Glomerular endothelial cell (primary cell): ENCODE results near the gene NIPBL.

DNA sequence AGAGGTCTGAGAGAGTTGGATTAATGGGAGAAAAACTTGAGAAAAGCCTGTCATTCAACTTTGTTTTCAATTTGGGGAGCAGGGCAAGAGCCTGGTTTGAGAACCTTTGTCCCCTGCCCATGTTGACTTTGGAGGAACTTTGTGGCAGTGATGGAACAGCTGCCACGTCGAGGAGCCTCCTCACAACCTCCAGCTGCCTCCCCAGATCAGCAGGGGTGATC lies 8.7 kb downstream of the SKP2 start:
- RAMPAGE, long total RNA: no peak

- RAMPAGE, long total RNA: no peak
These were observed 3.8 kb upstream of the RANBP3L start for GRCh38 chr5:36305358-36306069.

DNA sequence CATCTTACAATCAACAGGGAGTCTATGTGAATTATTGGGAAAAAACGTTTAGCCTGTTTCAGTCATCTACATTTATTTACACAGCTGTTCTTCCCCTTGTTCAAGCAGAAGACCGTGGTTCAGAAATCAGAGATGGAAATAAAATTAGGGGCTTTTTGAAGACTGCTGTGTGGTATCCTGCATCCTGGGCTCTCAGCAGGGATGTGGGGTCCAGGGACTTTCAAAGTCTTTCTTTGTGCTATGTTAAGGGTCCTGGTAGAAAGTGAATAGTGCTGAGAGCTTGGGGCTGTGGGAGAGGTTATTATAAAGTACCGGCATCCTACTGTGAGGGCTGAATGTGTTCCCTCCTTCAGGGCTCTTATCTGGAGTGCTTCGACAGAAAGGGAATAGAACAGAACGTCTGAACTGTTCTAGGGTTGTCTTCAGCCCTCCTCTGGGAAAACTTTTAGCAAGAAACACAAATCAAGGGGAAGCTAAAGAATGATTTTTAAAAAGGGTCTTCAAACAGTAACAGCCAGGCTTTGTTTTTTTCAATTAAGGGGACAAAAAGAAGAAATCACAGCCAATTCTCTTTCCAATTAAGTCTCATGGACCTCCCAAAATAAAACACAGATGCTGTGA lies 15.8 kb upstream of the SLC1A3 start:
- RAMPAGE, long total RNA: no peak

GRCh38 chr5:36692880-36693656 lies 86.7 kb downstream of the SLC1A3 start:
- RAMPAGE, long total RNA: no peak

DNA sequence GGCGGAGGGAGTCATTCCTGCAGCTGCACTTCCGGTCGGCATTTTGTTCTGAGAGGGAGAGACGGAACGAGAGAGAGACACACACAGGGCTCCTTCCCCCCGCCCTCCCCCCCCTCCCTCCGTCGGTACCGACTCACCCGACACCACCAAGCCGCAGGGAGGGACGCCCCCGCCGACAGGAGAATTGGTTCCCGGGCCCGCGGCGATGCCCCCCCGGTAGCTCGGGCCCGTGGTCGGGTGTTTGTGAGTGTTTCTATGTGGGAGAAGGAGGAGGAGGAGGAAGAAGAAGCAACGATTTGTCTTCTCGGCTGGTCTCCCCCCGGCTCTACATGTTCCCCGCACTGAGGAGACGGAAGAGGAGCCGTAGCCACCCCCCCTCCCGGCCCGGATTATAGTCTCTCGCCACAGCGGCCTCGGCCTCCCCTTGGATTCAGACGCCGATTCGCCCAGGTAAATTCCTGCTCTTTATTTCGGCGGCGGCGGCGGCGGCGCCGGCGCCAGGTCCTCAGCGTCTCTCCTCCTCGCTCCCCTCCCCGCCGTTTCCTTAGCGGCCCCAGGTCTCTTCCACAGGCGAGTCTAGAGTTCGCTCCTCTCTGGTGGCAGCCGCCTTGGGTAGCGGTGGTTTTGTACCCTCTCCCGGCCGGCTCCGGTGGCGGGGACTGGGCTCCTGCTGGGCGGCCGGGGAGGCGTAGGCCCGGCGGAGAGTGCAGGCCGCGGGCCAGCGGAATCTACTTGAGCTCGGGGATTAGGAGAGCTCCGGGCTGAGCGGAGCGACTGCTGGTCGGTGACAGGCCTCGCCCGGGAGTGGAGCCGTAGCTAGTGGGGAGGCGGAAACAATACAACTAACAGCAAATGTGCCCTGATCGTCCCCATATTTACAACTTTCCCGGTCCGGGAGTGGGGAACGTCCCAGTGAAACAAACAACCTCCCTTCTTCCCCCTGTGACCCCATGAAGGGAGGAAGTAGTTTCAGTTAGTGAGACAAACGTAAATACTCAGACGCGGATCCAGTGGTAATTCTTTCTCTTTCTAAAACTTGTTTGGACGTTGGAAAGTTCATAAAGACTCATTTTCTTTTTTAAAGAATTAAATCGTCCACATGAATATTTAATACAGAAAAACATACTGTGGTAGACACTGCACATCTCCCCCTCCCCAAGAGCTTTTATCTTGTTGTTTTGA lies at the start of gene NIPBL:
TSS of gene NIPBL (plus strand) at position 41 of the 1,182 bp plus-strand sequence.
- RAMPAGE, long total RNA: no peak

GRCh38 chr5:36885488-36886281 lies 9.1 kb downstream of the NIPBL start:
- RAMPAGE, long total RNA: no peak

GRCh38 chr5:38364873-38365415 lies 106.6 kb downstream of the EGFLAM start:
- RAMPAGE, long total RNA: no peak

DNA sequence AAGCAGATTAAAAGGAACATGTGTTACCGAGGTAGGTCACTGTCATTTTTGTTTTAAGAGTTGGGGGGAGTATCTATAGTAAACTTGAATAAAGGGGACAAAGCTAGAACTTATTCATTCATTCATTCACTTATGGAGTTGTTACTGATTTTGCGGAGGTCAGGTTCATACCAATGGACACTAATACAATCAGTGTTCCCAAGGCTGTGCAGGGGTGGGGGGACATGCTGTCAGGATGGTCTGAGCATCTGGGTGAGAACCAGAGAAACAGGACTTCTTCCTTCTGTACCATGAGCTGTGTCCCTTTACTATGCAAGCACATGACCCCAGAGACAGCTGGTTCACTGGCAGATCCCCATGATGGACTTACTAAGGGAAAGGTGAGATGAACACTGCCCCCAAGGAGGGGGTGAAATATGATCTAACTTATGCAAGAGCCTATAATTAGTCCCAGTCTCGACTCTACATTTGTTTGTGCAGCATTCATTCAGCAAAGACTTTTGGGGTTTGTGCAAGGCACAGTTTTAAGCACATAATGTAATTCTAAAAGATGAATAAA lies 91.5 kb downstream of the LIFR start:
- RAMPAGE, long total RNA: no peak

DNA sequence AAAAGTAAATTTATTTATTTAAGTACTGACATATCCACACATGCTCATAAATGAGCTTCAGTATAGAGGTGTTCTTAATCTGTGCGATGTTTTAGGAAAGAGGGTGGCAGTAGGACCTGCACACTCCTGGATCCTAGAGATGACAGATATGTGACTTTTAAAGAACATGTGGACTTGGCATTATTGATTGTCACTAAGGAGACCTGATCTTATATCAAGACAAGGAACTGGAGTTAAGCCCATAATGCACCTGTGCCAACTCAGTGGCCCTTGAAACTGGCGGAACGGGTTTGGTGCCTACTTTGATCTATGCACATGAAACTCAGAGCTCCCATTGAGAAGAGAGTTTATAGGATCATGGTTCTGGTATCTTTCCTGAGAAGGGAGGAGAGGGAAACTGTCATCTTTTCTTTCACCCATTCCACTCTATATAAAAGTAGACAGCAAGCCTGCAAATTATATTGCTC lies 57.7 kb upstream of the LIFR start:
- RAMPAGE, long total RNA: no peak

DNA sequence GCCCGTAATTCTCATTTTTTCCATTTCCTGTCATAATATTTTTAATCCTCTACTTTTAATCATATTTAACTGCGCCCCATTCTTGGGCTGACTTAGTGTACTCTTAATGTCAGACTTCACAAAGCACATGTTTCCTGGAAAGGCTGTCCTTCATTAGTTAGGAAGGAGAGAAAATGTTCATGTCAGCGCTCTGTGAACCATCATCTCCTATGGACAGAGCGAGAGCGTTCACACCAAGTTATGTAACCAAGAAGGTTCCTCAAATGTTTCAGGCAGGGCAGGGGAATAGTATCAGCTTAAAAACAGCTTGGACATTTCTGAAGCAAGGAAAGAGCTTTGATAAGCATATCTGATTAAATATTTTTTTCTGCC lies 66.1 kb upstream of the LIFR start:
- RAMPAGE, long total RNA: no peak

DNA sequence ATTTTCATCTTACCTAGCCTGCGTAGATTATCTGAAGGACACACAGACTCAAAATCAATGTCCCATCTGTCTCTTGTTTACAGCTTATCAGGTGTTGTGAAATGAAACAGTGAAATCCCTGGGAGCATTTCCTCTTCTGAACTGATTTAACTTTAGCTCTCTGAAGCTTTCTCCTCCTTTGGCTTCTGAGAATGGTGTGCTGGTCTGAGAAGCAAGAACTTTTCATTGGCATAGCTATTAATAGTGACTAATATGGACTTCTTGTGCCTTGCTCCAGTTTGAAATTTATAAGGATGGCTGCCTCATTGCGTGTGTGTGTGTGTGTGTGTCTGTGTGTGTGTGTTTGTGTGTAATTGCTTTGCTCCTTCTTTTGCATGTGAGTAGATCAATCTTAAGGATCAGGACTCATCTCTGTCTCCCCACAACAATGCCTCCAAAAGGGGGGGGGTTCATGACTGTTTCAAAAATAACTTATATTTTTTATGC lies 126.7 kb upstream of the OSMR start:
- RAMPAGE, long total RNA: no peak

GRCh38 chr5:38816165-38816711 lies 29.6 kb upstream of the OSMR start:
- RAMPAGE, long total RNA: no peak

- RAMPAGE, long total RNA: no peak
These were observed 14.6 kb upstream of the OSMR start for GRCh38 chr5:38831150-38831591.

DNA sequence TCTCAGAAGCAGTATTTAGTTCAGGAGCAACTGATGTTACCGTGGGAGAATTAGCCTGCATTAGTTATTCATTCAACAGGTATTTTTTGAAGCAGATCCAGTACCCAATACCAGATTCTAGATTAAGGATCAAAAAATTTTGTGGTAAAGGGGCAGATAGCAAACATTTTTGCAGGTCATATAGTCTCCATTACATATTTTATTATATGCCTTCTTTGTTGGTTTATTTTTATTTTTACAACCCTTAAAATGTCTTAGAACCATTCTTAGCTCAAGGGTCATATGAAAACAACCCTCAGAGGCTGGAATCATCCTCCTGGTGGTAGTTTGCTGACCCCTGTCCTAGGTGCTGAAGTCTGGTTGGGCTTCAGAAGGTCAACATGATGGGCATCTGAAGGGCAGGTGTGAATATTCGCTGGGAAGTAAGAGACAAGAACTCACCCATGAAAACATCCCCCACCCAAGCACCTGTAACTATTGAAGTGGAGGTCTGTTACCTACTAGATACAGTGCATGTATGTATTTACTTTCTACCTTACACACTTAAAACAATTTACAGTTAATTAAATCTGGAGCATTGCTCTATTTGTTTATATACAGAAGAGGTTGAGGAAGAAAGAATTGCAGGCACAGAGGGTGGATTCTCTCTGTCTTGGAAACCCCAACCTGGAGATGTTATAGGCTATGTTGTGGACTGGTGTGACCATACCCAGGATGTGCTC lies 75.4 kb downstream of the OSMR start:
- RAMPAGE, long total RNA: no peak

DNA sequence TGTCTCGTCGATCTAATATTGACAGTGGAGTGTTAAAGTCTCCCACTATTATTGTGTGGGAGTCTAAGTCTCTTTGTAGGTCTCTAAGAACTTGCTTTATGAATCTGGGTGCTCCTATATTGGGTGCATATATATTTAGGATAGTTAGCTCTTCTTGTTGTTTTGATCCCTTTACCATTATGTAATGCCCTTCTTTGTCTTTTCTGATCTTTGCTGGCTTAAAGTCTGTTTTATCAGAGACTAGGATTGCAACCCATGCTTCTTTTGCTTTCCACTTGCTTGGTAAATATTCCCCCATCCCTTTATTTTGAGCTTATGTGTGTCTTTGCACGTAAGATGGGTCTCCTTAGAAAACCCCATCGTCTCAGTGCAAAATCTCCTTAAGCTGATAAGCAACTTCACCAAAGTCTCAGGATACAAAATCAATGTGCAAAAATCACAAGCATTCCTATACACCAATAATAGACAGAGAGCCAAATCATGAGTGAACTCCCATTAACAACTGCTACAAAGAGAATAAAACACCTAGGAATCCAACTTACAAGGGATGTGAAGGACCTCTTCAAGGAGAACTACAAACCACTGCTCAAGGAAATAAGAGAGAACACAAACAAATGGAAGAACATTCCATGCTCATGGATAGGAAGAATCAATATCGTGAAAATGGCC lies 85.8 kb downstream of the RICTOR start:
- RAMPAGE, long total RNA: no peak

DNA sequence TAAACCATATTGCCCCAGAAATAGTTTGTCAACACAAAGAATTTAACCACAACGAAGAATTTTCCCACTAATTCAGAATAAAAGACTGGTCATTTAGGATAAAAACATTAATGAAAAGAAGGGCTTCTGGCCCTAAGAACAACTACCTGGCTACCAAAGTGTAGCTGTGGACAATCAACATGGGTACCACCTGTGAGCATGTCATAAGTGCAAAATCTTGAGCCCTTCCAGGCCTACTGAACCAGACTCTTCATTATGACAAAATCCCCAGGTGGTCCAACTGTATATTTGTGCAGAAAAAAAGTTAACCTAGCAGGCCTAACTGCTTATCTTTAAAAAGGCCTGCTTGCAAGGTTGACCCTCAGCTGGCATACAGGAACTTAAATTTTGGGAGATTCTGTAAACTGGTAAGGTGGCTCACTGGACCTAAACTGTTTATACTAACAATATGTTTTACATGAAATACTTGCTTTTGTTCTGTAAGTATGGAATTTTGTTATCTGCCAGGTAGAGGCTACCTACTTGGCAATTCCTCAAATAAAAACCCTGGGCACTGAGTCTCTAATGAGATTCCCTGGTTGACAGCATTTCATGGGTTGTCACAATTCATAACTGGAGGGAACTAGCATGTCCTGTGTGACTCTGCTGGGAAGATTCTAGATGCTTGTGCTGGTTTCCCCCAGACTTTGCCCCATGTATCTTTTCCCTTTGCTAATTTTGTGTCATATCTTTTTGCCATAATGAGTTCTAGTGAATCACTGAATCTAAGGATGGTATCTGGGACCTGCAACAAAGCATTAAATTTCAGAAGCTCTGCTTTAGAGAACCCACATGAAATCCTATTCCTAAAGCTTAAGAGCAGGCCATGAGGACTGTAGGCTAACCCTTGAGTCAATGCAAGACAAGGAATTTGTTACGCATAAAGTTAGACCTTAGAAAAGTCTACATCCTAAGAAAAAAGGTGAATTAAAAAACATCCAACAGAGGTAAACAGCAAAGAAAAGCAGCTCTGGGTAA lies 25.9 kb downstream of the RICTOR start:
- RAMPAGE, long total RNA: no peak

DNA sequence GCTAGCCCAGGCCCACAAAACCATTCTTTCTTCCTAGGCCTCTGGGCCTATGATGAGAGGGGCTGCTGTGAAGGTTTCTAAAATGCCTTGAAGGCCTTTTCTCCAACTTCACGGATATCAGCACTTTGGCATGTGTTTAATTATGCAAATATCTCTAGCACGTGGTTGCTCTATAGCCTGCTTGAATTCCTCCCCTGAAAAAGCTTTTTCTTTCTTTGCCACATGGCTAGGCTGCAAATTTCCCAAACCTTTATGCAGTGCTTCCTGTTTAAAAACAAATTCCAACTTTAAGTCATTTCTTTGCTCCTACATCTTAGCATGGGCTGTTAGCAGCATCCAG lies 7.9 kb downstream of the RICTOR start:
- RAMPAGE, long total RNA: no peak

DNA sequence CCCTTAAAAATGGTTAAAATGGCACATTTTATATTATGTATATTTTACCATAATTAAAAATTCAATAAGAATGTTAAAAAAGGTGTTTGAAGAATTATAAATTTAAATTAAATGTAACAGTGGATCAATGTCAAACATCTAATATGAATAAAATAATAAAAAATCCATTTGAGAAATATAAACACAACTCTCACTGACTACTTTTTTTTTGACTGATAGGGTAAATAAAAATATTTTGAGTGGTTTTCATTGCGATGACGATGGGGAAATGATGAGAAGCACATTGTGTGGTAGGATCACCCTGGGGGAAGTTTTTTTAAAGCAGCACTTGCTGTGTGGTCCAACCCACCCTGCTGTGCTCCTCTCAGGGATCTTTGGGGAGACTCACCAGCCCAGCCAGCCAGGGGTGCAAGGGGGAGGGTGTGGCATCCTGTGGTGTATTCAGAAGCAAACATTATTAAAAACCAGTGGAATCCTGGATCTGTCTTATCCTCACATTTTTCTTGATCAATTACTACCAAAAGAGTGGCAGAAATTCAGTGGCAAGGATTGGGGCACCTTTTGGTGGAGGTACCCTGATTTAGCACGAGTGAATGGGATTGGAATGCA lies 4.1 kb downstream of the FYB1 start:
- RAMPAGE, long total RNA: no peak

DNA sequence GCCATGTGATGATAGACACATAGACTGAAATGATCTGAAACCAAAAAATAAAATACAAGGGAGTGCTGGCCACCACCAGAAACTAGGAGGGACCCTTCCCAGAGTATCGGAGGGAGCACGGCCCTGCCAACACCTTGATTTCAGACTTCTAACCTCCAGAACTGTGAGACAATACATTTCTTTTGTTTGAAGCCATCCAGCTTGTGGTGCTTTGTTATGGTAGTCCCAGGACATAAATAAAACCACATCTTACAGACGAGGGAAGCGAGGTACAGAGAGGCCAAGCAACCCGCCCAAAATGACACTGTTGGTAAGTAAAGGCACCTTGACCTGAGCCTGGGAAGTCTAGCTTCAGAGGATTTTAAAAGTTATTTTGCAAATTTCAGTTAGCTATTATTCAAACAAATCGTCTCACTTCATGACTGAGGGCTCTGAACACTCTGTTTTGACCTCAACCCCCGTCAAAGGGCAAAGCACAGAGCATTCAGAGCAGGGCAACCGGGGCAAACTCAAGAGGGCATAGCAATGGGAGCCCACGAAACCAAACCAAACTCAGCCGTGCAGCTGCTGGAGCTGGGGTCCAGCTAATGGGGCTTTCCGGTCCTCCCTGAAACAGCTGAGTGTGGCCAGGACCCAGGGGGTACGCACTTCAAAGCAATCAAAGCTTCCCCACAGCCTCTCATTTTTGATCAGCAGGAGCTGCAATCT lies 1.8 kb downstream of the C9 start:
- RAMPAGE, long total RNA: no peak

DNA sequence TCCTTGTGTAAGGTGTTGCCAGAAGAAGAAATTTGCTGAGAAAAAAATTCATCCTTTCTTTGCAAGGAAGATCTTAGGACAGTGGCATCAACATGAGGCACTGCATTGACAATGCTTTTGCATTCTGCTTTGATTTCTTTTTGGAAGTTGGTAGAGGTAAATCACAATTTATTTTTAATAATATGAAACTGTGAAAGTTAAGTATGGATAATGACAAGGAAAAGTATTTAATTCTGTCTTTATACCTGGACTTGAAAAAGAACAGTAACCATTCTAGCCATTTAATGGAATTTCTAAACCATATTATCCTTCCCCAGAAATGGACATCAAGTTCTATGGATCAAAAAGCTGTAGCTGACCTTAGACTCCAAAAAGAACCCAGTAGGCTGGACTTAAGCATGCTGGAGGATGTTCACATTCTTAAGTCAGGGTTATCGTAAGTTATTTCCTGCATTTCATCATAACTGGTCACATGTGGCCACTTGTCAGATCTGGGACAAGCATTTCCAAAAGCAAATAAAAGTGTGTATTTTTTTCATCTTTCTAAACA lies 274.7 kb upstream of the PTGER4 start:
- RAMPAGE, long total RNA: no peak